ENCODE measurements around a stretch of chr1.

GRCh38 chr1:220526991-220527851, 715 bp upstream of the MARK1 start:
- PRO-cap, result no peak

GRCh38 chr1:220781660-220782287, 4.9 kb upstream of the MTARC1 start:
- PRO-cap, result no peak

GRCh38 chr1:221098214-221098875, 219.1 kb downstream of the HLX start:
- PRO-cap, result no peak

- PRO-cap, result no peak
Measured at GRCh38 chr1:221312770-221313202, 429.1 kb downstream of the DUSP10 start.

GRCh38 chr1:221698841-221699407, 43.0 kb downstream of the DUSP10 start:
- PRO-cap, result no peak

DNA sequence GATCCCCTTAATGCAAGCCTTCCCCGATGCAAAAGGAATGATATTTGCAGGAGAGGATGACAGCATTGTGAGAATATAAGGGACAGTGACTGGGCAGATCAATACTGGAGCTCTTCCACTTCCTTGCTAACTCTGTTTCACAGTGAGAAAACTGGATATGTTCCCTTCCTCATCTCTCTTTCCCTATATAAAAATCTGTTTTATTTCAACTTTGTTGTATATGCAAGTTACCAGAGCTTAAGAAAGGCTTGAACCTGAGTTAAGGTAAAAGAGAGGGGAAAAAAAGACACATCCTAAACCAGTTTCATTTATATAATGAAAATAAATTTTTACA, 40.8 kb downstream of the DUSP10 start:
- PRO-cap, result no peak

- PRO-cap, result no peak
Measured at GRCh38 chr1:221734731-221735645, 6.9 kb downstream of the DUSP10 start.

DNA sequence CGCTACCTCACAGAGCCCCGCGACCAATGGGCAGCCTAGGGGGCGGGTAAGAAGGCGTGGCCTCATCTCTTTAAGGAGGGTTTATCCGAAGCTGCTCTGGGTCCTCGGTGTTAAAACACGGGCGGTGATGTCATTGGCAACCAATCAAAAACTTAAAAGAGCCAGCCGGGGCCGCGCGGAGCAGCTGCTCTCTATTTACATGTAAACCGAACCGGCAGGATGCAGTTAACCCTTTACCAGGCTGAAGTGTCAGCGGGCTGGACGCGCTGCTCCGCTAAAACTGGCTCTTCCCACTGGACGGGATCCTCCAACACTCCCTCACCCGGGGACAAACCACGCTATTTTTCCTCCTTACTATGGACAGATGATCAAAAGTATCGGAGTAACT, 295 bp upstream of the DUSP10 start:
- PRO-cap, result no peak

DNA sequence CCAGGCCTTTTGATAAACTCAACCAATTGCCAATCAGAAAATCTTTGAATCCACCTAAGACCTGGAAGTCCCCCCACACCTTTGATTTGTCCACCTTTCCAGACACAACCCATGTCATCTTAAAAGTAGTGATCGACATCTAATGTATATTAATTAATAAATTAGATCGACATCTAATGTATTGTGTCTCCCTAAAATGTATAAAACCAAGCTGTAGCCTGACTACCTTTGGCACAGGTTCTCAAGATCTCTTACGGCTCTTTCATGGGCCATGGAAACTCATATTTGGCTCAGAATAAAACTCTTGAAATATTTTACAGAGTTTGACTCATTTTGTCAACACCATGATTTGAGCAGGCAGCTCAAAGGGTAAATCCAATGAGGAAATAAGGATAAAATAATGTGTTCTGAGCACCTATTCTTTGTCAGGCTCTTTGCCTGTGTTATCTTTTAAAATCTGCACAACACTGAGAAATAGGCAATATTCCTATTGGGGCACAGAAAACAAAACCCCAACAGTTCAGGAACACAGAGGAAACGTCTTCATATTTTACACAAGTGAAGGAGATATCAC, 223.3 kb upstream of the DUSP10 start:
- PRO-cap, result no peak

GRCh38 chr1:222040358-222040557, 298.4 kb upstream of the DUSP10 start:
- PRO-cap, result no peak

- PRO-cap, result no peak
Measured at GRCh38 chr1:222043313-222043913, 301.5 kb upstream of the DUSP10 start.

- PRO-cap, result no peak
Measured at GRCh38 chr1:222455411-222455891, 92.5 kb downstream of the HHIPL2 start.

DNA sequence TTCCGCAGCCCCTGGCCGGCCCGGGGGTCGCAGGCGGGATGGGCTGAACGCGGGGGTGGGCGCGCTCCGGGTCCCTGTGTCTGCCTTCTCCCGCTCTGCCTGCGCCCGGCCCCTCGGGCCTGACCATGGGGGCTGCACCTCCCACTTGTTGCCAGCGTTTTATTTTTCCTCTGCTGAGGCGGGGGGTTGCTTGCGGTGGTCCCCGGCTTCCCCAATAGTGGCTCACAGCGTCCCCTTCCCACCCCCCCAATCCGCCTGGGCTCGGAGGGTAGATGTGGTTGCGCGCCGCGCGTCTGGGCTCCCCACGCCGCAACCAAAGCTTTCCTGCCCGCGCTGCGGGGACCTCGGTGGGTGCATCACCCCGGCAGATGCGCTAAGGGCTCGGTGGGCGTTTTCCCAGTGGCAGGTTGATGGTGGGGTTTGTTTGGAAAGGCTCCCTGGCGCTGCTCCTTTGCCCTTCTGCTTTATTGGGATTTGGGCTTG, 495 bp downstream of the MIA3 start:
- PRO-cap, result no peak

GRCh38 chr1:222618834-222619349, 995 bp downstream of the MIA3 start:
- PRO-cap, result no peak

DNA sequence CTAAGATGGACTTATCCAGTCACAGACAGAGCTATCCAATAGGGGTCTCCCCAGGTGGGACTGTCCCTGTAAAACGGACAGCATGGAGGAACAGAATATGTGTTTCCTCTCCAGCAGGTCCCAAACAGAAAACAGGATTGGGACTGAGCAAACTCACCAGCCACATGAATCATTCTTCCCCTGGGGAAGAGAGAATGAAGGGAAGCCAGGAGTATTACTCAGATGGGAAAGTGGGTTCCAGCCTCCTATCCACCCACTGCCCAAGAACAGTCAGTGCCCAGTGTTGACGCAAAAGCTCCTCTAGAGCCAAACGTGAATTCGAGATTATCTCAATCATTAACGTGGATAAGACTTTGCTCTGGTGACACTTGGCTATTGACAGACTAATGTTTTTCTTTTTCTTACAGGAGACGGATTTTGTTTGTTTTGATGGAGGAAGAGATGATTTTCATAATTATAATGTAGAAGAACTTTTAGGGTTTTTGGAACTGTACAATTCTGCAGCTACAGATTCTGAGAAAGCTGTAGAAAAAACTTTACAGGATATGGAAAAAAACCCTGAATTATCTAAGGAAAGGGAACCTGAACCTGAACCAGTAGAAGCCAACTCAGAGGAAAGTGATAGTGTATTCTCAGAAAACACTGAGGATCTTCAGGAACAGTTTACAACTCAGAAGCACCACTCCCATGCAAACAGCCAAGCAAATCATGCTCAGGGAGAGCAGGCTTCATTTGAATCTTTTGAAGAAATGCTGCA, 9.4 kb downstream of the MIA3 start:
- PRO-cap, result no peak

- PRO-cap, result no peak
Measured at GRCh38 chr1:222654894-222655548, 37.1 kb downstream of the MIA3 start.

DNA sequence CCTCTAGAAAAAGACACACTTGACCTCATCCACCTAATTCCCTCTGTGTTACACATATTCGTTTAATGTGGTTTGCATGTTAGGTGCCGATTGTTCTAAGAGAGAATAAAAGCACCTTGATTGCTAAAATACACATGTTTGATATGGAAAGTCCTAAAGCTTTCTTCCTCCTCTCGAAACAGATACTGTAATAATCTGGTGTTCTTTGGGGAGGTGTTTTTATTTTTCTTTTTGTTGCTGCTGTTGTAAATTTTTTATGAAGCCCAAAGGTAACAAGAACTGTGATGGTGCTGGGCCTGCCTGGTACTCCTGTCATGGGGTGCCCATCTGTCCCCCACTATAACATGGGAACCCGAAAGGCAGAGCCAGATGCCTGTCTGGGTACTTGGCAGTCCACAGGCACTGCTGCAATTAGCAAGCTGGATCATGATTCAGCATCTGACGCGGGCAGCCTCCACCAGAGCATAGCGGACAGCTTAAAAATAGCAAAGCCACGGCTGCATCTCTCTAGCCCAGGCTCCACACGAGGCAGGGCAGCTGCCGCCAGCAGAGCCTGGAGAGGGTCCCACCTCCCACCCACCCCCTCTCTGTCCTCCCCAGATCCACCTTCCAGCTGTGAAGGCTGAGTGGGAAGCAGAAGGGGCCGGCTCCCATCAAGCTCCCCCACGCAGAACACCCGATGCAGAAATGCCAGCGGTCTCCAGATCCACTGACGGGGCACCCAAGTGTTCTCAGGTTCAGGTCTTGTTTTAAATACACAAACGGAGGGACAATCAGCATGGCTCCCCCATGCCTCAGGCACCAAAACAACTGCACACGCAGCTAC, 22.9 kb downstream of the SUSD4 start:
- PRO-cap, result no peak

DNA sequence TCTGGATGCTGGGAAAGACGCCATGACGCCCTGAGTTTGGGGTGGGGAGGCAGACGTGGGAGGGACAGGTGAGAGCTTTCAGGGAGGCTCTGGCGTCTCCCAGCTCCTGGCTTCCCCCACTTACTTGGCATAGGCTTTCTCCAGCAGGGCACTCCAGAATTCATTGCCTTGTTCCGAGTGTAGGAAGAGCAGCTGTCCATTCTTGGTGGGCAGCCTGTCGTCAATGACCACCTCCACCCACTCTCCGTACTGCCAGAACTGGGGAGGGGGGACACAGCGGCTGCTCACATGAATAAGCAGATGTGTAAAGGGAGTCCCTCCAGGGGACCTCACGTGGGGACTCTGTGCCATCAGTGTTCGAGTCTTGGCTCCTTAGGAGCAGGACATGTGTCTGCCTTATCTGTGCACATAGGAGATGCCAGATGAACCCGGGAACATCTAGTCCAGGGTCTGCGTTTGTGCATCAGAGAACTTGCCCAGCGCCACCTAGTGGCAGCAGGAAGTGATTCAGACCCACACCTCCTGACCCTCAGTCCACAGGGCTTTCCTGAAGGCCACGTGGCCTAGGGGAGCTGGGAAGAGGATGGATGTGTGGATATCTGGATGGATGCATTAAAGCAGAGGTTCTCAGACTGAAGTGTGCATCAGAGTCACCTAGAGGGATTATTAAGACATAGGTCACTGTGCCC, 37.5 kb downstream of the CAPN8 start:
- PRO-cap, result no peak

DNA sequence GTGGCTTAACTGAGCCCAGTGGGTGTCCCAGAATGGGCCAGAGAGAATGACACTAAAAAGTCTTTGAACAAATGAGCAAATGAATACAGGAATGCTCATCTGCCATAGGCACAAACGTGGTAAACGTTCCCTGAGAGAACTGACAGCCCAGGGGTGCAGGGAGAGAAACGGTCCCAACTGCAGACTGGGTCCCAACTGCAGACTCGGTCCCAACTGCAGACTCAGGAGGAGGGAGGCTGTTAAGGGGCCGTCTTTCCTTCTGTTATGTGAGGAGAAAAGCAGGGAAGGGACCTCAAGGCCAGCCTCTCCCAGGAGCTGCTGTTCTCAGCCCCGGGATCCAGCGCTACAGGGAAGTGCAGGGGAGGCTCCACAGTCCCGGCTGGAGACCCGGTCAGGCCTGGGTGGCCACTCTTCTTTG, 21.5 kb downstream of the CAPN2 start:
- PRO-cap, result no peak

GRCh38 chr1:223750656-223751090, 38.3 kb downstream of the CAPN2 start:
- PRO-cap, result no peak